Camera-type eye (tissue), 1 donor: ENCODE measurements around the genes CAND1 and IL22.

DNA sequence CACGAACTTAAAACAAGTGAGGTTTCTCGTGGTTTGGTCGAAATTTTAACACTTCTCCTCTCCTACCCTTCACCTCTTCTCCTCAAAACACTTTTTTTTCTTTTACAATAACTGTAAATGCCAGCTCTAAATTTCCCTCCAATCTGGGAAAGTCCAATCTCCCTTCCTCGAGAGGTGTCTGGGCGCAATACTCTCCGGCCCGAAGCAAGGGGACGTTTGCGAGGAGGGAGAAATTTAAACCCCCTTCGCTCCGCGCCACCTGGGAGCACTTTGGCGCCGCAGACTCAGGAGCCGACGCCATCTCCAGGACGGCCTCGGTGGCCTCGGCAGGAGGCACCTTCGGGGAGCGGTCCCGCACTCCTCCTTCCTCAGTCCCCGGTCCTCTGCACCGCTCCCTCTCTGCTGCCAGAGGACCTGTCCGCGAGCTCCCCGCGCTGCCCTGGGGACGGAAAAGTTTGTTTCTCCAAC lies 95.4 kb upstream of the HMGA2 start:
- RAMPAGE, long total RNA = no peak

GRCh38 chr12:65822572-65823277 lies 1.6 kb upstream of the HMGA2 start:
- RAMPAGE, long total RNA = no peak

DNA sequence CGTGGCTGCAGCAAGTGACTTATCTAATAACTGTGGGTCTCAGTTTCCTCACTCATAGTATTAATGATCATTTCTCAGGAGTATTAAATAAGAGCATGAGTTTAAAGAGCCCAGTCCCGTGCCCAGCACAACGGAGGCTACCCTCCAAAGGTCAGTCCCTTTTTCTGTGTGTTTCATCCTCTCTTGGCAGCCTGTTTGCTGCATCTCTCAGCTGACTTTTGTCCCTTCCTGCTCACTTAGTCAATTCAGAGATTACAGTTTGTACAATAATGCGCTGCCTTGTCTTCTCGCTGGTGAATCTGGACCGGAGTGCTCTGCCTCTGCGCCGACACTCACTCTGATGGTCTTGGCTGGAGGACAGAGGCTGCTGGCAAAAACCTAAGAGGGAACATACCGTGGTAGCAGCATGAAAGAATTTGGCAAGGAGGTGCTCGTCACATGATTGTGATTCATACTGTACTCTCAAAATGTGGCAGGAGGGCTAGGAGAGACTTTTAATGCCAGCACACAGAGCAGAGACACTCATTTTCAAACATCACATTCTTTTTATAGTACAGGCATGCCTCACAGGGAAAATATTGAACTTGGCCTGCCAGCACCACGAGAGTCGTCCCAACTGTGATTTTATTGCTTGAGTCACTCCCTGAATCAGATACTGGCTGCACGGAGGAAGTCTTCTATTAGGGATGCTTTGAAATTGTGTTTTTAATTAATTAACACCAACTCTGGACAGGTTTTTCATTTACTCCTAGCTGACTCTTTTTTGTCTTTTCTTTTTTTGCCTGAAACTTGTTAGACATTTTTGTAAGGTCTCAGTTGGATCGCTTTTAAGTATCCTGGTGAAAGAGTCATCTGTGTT lies 67.7 kb downstream of the HMGA2 start:
- RAMPAGE, long total RNA = no peak

GRCh38 chr12:65926388-65927042 lies 102.2 kb downstream of the HMGA2 start:
- RAMPAGE, long total RNA = no peak

DNA sequence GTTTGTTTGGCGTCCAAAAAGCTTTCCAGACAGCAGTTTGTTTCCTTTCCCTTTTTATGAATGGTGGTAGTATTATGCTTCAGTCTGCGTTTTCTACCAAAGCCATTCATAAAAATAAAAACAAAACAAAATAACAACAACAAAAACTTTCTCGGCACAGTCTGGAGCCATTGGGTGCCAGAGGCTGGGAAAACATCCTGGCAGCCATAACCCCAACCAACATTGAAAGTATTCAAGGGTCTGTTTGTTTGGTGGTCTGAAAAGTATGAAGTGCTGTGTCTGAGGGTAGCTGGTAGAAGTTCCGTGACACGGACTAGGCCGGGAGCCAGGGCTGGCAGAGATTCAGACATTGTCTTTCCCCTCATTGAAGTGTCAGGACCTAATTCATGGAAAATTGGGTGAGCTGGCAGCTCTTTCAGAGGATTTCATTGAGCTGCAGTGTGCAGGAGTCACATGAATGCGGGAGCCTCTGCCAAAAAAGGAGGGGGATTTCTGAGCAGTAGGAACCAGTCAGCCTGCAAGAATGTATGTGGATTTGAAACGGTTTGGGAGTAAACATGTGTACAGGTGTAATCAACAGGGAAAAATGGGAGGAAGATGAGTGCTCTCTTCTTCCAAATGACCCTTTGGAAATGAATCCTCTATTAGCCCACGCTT lies 124.3 kb downstream of the HMGA2 start:
- RAMPAGE, long total RNA = no peak

- RAMPAGE, long total RNA = no peak
Observed at GRCh38 chr12:66107289-66107974, 23.1 kb downstream of the LLPH start.

DNA sequence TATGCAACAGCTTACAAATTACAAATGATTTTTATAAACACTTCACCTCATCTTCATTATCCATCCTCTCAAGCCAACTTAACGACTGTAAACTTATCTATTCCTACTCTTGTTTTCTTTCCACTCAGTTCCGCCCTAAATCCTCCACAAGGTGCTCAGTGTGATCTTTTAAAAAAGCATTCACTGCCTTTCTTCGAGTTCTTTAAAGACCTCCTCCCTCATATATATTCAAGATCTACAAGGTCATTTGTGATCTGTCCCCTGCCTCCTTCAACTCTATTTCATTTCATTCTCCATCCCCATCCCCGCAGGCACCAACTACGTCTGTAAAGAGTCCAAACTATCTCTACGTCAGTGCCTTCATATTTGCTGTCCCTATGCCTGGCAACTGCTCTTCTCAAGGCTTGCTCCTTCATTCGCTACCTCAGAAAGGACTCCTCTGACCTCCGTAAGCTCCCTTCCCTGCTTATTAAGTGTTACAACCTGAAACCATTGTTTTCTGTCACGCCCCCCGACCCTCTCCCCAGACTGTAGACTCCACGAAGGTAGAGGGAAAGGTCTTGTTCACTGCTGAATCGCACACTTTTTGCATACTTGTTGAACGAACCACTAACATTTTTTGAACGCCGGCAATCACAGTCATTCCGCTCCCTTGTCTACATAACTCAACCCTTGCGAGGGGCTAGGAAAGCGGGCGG lies 651 bp downstream of the LLPH start:
- RAMPAGE, long total RNA = no peak

DNA sequence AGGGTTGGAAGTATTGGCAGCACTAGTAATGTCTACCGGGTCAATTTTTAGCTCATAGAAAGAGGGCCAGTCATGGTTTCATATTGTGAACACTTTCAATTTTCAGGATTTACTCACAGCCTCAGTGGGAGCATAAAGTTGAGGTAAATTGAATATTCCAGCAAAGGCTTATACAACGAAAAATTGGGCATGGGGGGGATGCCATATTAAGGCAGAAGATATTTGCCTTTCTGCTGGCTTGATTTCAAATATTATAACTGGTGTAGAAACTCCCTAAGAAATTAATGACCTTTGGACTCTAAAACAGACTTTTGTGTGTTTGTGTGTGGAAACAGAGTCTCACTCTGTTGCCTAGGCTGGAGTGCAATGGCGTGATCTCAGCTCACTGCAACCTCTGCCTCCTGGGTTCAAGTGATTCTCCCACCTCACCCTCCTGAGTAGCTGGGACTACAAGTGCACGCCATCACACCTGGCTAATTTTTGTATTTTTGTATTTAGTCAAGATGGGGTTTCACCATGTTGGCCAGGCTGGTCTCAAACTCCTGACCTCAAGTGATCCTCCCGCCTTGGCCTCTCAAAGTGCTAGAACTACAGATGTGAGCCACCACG lies 11.6 kb downstream of the IRAK3 start:
- RAMPAGE, long total RNA = no peak

DNA sequence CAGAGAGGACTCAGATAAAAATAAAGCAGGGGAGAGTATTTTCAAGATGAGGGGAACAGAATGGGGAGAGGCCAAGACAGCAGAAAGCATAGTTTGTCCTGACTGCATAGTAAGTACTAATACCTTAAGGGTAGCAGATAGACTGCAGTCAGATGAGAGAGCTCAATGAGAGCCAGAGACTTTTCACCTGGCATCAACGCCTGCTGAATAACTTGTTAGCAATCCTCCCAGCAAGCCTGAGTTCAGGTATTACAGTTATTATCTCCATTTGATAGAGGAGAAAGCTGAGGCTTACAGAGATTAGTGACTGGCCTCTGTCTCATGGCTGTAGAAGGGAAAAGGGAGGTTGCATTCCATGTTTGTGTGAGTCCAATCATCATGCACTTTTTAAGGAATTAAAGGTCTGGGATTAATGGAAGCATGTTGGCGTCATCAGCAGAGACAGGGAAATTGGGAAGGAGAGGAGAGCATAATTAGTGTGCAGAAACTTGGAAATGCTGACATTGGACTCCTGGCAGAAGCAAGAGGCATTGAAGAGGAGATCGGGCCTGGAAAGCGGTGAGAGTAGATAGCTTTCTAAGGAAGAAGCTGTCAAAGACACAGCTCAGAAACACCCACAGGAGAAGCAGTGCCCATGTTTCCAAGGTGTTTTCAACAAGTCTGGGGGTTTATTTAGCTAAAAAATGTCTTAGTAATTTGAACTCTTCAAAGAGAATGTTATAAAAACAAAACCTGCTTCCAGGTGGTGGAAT lies 49.3 kb downstream of the IRAK3 start:
- RAMPAGE, long total RNA = no peak

- RAMPAGE, long total RNA = no peak
Observed at GRCh38 chr12:66987710-66988381, 281.3 kb upstream of the CAND1 start.

- RAMPAGE, long total RNA = no peak
Observed at GRCh38 chr12:67269074-67269198, 222 bp upstream of the CAND1 start.

GRCh38 chr12:67269302-67269715 lies at the start of gene CAND1:
Gene CAND1 (plus strand): TSS chr12:67269358.
- RAMPAGE, long total RNA = no peak

DNA sequence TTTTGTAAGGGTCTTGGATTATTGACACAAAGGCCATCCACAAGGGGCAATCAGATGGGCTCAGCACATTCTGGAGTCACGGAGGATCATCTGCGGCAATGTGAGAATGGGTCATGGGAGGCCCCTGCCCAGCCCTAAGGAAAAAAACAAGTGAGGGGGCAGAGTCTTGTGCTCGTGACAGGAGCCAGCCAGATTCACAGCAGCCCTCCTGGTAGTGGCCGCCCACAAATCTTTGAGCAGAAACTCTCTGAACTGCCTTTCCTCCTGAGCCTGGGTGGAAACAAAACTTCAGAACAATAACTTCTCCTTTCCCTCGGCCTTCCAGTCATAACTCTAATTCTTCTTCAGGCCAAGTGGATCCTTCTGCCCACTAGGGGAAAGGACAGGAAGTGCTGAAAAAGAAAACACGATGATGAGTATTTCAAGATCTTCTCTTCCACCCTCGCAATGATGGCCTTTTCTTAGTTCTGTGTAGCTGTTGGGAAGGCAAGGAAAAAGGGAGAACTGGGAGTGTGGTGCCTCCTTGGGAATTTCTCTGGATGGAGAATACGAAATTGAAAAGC lies 188.6 kb downstream of the CAND1 start:
- RAMPAGE, long total RNA = no peak

- RAMPAGE, long total RNA = no peak
Observed at GRCh38 chr12:67657020-67657677, 8.6 kb downstream of the DYRK2 start.

DNA sequence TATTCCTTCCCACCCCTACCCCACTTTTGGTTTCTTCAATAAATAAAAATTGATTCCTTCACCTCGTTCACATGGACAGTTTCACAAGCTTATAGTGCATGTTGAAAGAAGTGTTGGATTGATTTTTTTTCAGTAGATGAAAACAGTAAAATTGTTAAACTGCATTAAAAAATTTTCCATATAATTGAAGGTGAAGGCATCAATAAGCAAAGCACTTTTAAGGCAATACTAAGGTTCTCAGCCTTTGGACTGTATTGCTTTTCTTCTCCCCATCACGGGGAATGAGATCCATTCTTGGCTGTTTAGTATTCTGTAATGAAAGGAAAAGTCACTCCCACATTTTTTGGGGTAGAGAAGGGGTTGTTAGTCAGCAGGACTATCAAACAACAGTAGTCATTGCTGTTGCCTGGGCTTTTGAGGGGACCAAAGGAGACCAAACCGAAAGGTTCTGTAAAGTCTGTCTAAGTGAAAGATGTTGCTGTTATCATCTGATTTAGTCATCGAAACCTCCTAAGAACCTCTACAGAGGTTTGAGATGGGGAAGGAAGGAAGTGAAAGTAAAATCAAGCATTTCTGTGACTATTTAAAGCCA lies 49.9 kb downstream of the DYRK2 start:
- RAMPAGE, long total RNA = no peak

DNA sequence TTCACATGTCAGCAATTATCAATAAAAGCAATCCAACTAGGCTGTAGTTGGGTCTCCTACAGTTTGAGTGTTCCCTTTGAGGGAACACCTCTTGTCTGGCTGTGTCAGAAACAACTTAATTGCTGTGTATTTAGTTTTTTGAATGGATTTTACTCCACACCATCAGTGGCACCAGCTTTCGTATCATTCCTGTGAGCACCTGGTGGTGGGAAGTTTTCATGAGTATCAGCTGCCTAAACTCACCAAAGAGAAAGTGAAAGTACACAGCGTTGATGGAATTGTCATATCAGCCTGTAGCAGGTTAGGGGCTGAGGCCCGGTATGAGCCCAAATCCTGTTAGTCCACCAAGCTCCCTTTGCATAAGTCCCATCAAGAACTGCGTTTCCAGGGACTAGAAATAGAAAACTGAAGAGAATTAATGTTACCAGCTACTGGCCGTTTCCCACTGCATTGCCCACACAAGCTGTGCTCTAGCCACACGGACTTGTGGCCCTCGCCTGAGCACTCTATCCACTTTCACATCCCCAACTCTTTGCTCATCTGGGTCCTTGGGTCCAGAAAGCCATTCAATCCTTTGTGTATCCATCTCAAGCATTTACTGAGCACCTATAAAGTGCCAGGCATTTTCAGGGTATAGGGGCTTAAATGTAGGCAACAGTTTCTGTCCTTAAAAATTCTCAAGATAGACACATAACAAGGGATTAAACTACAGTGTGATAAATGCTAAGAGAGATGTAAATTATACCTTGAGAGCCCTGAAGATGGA lies 11.1 kb upstream of the IL26 start:
- RAMPAGE, long total RNA = no peak

GRCh38 chr12:68253428-68253731 lies at the start of gene IL22:
Gene IL22 (minus strand): TSS chr12:68253604.
- RAMPAGE, long total RNA = no peak

DNA sequence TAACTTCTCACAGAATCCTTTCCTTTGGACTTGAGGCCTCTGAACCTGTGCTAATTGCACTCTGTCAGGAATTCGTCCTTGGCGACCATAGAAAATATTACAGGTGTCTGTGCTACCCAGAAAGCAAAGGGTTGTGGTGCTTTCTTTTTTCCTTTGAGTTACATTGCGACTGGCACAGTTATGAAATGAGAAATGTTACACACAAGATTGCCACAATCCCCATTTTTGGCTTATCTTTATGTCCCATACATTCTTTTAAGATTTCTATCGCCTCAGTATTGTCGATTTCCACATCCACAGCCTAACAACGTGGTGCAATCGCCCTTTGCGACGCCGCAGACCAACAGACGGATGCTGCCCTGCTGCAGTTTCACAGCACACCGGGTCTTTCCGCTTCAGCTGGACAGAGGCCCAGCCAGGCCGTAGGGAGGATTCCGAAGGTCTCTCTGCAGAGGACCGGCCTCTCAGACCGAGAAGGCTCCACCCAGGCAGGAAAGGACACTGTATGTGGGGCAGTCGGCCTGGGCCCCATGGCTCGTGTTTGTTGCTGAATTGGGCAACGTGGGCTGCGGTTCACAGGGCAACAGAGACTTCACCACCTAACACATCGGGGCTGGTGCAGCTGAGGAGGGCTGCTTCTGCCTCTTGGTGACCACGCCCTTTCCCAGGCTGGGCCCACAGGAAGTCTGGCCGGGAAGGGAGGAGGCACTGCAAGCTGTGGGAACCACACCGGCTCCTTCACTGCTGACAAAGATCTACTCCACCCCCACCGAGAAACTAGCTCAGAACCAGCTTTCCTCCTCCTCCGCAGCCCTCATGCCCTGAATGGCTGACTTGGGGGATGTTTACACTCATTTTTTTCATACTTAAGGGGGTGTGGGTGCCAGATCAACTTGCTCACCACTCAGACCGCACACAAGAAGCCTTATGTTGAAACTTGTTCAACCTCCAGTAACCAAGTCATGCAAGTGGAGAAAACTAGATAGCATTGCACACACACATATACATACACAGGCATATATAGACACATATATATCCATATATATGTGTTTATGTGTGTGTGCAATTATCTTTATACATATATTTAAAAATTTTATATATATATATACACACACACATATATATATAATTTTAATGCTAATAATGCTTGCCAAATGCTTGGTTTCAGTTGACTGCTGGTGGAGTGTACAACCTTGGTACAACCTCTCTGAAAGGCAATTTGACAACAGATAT lies 33.0 kb upstream of the MDM1 start:
- RAMPAGE, long total RNA = no peak

DNA sequence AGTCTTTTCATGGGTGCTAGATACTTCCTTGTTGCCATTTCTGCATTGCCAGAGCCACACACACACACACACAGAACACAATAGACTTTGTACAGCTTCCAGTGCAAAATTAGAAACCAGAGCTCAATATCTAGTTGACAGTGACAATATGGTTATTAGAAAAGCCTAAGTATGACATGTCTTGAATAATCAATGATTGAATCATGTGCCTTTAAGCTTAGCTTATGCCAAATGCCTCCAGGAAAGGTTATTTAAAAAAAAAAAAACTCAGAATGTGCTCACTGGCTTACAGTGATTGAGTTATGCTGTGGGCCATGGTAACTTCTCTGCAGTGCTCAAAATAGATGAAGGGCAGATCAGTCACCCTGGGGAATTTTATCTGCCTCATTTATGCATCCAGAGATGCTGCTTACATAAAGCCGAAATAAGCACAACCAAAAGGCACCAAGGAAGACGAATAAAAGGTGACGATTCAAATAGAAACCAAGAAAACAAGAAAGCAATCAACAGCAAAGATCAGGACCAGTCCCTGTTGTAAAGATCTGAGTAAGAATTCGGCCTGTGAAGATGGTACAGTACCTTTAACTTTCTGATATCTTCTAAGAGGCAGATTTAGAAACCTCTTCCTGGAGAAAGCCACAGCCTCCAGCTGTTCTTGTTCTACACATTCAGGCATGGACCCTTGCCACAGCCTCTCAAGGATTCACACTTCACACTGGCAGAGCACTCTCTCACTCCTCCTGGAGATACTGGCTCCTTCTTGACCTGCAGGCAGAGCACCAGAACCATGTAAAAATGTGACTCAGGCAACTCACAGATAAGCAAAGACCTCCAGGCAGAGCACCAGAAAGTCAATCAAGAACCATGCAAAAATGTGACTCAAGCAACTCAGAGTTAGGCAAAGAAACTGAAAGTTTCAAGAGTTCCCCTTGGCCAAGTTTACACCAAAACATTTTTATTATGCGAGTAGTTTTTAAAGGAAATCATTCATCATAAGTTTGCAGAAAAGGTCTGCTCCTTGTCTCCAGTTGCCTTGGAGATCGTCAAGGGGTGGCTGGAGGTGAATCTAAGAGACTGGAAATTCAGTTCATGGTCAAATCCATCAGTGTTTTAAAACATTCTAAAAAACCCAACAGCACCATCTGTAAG lies 119.0 kb upstream of the MDM1 start:
- RAMPAGE, long total RNA = no peak

GRCh38 chr12:68591537-68592252 lies 19.0 kb upstream of the RAP1B start:
- RAMPAGE, long total RNA = no peak